Epithelial cell of prostate (primary cell): Measurements from ENCODE around the gene ATP5ME.

DNA sequence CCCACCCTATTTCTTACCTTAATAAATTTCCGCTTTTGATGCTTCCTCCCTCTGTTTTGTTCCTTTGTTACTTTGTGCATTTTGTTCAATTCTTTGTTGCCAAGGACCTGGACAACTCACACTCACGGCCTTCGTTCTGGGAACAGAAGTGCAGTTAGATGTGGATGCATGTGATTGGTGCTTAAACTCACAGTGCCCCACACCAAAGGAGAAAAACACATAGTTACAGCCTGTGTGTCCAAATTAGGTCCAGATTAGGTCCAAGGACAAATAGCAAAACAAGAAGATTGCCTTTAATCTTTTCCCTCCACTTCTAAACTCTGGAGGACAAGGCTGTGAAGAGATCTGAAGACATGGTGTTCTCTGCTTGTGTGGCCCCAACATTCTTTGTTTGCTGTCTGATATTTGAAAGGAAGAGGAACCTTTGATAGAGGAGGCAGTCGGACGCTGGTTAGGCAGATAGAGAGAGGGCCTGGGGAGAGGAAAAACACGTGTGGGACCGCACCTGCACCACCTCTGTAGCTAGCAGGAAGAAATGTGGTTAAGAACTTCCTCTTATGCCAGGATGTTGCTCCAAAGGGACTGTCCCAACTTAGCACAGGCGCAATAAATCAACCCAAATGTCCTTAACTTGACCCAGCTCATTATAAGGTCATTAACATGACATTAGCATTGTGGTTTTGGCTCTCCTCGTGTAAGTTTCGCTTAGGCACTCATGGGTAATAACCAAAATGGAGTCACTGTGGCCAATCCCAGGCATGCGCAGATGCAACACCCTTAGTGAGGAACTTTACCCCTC lies 1.6 kb upstream of the ZNF595 start:
- RRBS: no CpG with 5 or more reads among the region's 11 CpGs

- RRBS: no CpG with 5 or more reads among the region's 14 CpGs
These were observed 390 bp upstream of the ZNF595 start for GRCh38 chr4:52735-53127.

DNA sequence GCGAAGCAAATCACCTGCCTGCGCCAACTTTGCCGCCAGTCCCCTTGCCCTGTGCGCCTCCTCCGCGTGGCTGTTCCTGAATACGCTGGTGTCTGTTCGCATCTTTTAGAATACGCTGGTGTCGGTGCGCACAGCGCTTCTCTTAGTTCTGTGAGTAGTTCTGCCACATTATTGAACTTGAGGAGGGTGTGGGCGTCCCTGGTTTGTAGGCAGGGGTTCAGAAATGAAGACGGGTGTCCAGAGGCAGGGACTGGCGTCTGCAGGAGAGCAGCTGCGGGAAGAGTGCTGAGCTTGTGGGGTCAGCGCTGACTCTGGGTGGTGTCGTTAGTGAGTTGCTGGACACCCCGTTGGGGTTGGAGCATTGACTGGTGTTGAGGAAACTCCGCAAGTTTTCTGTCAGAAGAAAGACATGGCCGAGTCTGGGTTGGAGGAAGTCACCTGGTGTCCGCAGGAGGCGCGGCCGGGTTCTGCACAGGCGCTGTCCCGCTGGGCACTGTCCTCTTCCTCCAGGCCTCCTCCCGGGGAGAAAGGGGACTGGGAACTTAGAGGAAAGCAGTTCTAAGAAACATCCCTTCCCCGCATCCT lies 938 bp downstream of the ZNF718 start:
- RRBS: no CpG with 5 or more reads among the region's 29 CpGs

DNA sequence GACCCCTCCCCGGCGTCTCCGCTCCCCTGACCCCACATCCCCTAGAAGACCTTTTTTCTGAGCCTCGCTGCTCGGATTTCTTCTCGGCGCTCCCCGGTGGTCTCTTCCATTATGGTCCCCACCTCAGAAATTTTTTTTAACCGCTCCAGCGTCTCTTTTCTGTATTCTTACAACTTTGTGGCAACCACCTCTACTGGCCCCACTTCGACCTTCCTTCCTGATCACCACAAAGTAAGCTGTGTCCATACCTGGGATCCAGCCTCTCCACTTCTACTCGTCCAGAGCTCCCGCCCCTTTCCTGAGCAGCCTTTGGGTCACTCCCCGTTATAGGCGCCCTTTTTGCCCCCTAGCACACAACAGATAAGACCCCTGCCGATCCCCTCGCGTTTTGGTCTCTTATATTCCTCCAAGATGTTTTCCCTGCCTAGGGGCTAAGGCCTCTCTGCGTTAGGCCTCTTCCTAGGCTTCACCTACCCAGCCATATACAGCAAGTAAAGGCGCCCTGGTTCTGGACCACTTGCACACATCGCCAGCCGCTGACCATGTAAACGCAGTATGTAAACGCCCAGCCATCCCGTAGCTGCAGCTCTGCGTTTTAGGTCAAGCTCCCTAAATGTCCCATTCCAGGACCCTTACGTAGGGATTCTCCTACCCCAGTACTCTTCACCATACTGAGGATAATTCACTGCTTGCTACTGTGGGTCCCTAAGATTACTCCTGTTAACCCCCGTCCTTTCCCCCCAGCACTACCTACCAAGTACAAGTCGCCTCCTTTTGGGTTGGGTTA lies 678 bp downstream of the PIGG start:
- RRBS: 2% methylated on average over 8 of the region's 29 CpGs

DNA sequence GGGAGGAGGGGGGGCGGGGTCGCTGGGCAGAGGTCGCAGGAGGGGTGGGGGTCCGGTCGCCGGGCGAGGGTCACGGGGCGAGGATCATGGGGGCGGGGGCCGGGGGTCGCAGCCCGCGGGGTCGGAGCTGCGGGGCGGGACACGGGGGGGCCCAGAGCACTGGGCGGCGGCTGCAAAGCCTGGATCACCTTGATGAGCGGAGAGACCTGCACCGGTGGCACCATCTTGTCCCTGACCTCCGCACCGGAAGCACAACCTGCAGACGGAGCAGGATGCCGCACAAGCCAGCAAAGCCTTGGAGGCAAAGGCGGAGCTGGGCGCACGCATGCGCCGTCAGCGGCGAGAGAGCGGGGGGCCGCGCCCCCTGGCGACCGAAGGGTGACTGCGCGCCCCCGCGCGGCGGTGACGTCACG lies at the start of gene ATP5ME:
ATP5ME (minus strand) TSS at position 253 of the 413 bp plus-strand sequence.
- RRBS: 3% methylated on average over 13 of the region's 46 CpGs

- RRBS: no CpG with 5 or more reads among the region's 19 CpGs
These were observed 20.5 kb downstream of the PCGF3 start for GRCh38 chr4:726063-726527.

GRCh38 chr4:730351-730768 lies 24.7 kb downstream of the PCGF3 start:
- RRBS: 95% methylated on average over 4 of the region's 30 CpGs

DNA sequence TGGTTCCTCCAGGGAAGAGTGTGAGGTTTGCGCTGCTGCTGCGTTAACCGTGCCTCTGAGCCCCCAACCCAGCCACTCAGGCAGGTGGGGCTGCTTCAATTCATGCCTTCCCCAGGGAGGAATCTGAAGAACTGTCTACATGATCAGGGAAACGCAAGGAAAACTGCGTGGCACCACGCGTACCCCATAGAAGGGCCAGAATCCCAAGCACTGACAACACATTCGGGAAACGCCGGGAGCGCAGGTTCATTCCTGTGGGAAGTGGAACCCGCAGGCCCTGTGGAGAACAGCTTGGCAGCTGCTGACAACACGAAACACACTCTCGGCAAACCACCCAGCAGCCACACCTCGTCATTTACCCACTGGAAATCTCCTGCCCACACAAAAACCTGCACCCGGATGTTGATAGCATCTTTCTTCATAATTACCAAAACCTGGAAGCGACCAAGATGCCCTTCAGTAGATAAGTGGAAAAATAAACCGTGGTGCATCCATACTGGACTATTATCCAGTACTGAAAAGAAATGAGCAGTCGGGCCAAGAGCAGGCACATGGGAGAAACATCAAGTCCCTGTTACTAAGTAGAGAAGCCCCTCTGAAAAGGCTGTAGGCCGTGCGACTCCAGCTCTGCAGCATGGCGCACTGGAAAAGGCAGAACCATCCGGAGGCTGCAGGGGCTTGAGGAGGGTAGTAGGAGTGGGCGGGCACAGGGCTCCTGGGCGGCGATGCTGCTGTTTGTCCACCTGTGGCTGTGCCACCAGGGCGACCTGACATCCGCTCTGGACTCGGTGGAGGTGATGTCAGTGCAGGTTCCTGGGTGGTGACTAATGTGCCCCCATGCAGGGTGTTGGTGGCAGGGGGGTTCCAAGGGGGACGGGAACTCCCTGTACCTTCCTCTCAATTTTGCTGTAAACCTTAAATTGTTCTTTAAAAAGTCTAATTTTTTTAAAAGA lies 58.0 kb downstream of the PCGF3 start:
- RRBS: no CpG with 5 or more reads among the region's 30 CpGs

- RRBS: 96% methylated on average over 3 of the region's 21 CpGs
These were observed 59.0 kb downstream of the PCGF3 start for GRCh38 chr4:764311-765260.

DNA sequence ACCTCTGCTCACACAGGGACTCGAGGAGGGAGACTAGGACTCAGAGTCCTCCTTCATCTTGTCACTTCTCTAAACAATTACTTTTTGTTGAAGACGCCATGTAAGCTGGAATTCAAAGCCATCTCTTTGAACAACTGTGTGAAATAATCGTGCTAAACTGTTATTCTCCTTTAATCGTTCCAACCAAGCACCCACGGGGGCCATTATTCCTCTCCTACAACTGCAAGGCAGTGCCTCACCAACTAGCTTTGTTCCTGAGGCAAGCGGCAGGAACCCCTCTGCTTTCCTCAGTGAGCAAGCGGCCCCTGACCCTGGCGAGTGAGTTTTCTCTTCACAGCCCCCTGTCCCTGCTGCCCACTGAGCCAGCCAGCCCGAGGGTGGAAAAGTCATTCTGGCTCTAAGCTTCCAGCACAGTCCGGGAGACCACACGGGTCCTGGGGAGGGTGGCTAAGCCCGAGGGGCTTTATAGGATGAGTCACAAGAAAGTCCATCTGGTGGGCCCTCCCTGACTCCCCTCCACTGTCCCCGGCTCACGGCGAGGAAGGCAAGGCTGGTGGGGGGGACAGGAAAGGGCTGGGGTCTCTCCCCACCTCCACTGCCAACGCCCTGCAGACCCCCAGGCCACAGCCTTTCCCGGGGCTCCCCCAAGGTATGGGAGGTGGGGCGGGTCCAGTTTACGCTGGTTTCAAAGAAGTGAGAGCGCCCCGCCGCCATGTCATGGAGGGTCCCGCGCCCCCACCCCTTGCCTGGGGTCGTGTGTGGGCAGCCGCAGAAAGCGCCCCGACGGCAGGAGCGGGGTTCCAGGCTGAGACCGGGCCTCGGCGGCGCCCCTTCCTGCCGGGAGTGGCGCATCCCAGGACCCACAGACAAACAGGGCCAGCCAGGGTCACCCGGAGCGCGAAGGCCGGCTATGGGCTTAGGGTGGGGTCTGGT lies 45.1 kb downstream of the CPLX1 start:
- RRBS: under 1% methylated on average over 10 of the region's 40 CpGs

- RRBS: 0% methylated on average over 3 of the region's 35 CpGs
These were observed 44.4 kb downstream of the CPLX1 start for GRCh38 chr4:781517-781891.

DNA sequence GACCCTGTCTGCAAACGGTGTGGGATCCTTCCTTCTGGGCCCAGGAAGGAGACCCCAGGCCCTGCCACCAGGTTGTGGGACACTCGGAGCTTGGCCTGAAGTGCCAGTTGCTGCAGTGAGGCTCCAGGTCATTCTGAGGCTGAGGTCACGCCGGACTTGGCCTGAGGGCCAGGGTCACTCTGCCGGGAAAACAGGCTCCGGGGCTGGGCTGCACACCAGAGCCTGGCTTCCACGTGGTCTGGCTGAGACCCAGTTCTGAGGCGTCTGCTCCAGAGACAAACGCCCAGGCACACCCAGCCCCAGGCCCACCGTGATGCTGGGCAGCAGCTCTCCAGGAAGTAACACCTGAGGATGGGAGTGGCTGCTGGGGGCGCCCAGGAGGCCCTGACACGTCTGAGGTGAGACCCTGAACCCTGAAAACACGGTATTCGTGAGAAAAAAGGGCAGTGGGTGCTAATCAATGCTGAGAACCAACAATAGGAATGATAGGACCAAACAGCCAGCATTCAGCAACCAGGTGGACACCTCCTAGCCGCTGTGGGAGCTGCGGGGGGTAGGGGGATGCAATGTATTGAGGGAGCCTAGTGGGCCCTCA lies 36.9 kb downstream of the CPLX1 start:
- RRBS: no CpG with 5 or more reads among the region's 16 CpGs

DNA sequence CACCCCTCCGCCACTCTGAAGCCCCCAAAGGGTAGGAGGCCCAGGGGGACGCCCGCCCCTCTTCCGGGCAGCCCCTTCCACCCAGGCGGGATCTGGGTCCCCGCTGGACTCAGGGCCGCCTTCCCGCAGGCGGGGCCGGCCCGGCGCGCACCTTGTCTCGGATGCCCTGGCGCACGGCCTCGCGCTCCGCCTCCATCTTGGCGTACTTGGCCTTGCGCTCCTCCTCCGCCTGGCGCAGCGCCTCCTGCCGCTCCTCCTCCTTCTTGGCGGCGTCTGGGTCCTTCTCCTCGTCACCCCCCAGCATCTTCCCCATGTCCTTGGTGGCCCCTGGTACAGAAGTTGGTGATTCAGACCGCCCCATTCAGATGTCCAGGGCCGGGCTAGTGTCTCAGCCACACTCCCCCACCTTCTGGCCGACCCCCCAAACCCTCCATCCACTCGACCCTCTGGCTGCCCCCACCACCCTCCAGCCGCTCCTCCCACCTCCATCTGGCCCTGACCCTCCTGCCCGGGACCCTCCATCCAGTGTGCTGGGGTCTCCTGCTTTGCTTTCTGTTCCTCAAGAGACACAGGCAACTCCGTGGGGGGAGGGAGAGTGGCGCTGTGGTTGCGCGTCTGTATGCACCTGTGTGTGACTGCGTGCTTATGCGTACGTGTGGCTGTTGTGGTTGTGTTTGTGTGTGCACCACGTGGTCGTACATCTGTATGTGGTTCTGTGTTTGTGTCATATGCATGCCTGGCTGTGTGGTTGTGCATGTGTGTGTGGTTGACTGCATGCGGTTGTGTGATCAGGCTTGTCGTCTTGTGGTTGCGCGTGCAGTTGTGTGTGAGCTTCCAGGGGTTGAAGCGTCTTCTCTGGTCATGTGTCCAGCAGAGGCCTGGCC lies 33.4 kb downstream of the CPLX1 start:
- RRBS: 0% methylated on average over 4 of the region's 48 CpGs

GRCh38 chr4:849042-849775 lies 23.3 kb upstream of the CPLX1 start:
- RRBS: no CpG with 5 or more reads among the region's 39 CpGs

GRCh38 chr4:891421-892201 lies 40.5 kb downstream of the GAK start:
- RRBS: 93% methylated on average over 2 of the region's 24 CpGs

- RRBS: 96% methylated on average over 6 of the region's 48 CpGs
These were observed 15.7 kb downstream of the DGKQ start for GRCh38 chr4:957375-958271.

DNA sequence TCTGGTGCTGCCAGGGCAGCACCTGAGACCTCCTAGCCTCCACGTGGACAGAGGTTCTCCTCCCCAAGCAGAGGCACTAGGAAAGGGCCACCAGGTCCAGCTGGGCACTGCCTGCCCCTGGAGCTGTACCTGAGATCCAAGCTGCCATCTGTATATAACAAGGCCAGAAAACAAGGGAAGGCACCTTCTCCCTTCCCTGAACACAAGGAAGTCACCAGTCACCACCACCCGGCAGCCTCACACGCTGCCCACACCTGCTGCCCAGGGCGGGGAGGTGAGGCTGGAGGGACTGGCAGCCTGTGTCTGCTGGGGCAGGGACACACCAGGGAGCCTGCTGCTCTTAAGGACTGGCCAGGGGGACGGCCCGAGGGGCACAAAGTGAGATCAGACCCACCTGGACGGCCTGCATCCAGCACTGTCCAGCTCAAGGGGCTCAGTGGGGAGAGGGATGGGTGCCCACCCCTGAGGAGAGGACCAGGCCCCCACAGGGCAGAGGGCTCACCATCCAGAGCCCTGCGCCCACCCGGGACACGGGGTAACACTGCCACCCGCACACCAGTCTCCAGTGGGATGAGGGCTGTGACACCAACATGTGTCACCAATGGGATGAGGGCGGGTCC lies 13.4 kb downstream of the DGKQ start:
- RRBS: no CpG with 5 or more reads among the region's 12 CpGs

GRCh38 chr4:992412-993207 lies 594 bp downstream of the SLC26A1 start:
- RRBS: no CpG with 5 or more reads among the region's 23 CpGs

DNA sequence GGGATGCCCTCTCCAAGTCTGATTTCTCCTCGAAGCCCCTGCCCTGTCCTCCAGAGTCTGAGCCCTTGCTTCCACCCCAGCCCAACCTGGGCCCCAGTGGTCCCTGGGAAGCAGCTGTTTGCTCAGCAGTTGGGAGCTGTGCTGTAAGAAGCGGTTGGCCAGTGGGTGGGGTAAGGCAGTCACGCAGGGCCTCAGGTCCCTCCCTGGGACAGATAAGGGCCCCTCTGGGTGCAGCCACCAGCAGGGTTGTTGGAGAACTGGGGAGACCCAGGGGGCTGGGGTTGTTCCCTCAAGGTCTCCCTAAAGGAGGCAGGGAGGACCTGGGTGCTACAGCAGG lies 2.8 kb upstream of the SLC26A1 start:
- RRBS: no CpG with 5 or more reads among the region's 3 CpGs